Thyroid gland (tissue), 7 donors: ENCODE measurements around a stretch of chr5.

GRCh38 chr5:39211570-39212270 lies 7.6 kb downstream of the FYB1 start:
- PRO-cap, 2 experiments = no peak in any of the 2 experiments
- RAMPAGE, long total RNA, 5 experiments = no peak in any of the 5 experiments

- PRO-cap, 2 experiments = peak in 1 of 2 experiments; most common plus-strand start chr5:39415415 (in 1)
- RAMPAGE, long total RNA, 5 experiments = no peak in any of the 5 experiments
Observed at GRCh38 chr5:39415021-39415546, 9.7 kb downstream of the DAB2 start.

DNA sequence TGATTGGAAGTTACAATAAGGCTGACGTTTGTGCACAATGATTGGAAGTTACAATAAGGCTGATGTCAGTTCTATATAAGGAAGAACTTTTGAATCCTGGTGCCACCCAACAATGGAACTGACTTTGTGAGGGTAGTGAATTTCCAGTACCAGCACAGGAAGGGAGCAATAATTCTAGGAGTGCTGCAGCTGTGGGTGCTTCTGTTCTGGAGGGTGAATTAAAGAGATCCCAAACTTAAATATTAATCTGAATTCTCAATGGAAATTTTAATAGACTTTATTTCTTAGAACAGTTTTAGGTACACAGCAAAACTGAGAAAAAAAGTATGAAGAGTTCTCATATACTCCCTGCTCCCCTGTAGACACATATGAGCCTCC lies 95.5 kb upstream of the PTGER4 start:
- PRO-cap, 2 experiments = no peak in any of the 2 experiments
- RAMPAGE, long total RNA, 5 experiments = no peak in any of the 5 experiments

DNA sequence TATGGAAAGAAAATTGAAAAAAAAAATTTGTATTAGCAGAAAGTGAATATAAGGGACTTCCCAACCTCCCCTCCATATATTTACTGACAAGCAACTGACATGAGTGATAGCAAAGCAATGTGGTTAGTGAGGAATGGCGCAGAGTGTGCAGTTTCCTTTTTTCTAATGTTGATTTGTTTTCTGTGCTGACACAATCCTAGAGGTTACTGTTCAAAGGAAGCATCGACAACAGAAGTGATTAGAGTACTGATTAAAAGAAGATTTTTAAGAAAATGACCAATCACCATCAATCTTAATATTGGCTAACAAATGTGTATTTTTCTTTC lies 1.7 kb upstream of the PTGER4 start:
- PRO-cap, 2 experiments = no peak in any of the 2 experiments
- RAMPAGE, long total RNA, 5 experiments = no peak in any of the 5 experiments

DNA sequence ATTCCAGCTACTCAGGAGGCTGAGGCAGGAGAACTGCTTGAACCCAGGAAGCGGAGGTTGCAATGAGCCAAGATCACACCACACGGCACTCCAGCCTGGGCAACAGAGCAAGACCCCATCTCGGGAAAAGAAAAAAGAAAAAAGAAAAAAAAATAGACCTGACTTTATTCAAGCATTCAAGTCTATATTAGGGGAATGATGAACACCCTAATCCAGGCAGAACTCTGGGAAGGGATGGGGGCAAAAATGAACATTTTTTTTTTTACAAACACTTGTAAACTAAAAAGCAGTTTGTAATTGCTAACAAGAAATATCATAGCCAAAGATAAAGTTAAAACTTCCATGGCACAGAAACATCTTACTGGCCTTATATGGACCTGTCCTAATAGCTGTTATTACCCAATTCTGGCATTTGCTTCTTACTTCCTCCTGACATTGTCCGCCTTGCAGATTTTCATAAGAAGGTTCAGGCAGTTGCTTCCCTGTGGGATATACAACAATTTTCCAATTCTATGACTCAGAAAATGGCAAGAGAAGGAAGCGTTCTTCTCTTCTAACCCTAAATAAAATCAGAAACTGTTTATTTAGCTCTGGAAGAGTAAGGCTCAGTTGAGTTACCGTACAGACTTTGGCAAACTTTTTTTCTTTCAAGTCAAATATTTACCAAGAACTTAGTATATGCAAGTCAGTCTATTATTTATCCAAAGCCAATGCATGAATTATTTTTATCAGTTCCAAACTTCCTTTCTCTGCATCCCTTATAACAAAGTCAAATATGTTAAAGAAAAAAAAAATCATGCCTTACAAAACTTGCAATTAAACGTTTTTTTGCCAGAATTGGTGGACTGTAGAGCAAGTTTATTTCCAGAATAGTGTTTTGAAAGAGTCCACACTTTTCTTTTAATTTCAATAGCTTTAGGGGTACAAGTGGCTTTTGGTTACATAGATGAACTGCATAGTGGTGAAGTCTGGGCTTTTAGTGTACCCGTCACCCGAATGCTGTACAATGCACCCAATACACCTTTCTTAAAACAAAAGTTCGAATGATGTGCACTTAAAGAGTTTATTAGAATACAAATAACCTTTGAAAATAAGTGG lies 1.6 kb downstream of the PRKAA1 start:
- PRO-cap, 2 experiments = peak in 1 of 2 experiments; most common plus-strand start position 520 of the sequence (in 1)
- RAMPAGE, long total RNA, 5 experiments = no peak in any of the 5 experiments

DNA sequence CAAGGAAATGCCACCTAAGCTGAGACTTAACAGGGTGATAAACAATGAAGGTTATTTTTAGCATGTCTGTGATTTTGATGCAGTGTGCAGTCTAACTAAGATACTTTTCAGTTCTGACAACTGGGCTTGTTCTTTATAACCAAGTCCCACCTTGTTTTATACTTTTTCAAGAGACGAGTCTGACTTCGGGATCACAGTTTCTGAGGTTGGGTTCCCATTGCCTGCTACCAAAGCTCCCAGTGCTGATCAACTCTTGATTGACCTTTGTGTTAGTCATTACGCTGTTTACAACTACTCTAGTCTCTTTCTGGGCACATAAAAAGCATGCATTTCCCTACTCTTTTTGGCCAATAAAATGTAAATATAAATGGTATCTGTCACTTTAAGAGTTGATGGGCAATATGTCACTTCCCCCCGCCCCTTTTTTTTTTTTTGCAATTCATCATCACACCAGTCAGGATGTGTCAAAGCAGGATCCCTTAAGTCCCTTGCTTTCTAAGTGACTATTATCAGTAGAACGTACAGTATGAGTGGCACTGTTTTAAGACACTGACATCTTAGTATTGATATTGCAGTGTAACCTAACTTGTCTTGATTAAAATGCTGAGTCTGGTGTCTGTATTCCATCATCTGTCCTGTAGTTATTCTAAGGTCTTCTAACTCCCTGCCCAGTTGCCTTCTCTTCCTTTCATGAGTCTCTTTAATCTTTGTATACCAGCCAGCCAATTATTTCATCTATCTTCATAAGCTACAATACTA lies 31.3 kb downstream of the C6 start:
- PRO-cap, 2 experiments = no peak in any of the 2 experiments
- RAMPAGE, long total RNA, 5 experiments = no peak in any of the 5 experiments

DNA sequence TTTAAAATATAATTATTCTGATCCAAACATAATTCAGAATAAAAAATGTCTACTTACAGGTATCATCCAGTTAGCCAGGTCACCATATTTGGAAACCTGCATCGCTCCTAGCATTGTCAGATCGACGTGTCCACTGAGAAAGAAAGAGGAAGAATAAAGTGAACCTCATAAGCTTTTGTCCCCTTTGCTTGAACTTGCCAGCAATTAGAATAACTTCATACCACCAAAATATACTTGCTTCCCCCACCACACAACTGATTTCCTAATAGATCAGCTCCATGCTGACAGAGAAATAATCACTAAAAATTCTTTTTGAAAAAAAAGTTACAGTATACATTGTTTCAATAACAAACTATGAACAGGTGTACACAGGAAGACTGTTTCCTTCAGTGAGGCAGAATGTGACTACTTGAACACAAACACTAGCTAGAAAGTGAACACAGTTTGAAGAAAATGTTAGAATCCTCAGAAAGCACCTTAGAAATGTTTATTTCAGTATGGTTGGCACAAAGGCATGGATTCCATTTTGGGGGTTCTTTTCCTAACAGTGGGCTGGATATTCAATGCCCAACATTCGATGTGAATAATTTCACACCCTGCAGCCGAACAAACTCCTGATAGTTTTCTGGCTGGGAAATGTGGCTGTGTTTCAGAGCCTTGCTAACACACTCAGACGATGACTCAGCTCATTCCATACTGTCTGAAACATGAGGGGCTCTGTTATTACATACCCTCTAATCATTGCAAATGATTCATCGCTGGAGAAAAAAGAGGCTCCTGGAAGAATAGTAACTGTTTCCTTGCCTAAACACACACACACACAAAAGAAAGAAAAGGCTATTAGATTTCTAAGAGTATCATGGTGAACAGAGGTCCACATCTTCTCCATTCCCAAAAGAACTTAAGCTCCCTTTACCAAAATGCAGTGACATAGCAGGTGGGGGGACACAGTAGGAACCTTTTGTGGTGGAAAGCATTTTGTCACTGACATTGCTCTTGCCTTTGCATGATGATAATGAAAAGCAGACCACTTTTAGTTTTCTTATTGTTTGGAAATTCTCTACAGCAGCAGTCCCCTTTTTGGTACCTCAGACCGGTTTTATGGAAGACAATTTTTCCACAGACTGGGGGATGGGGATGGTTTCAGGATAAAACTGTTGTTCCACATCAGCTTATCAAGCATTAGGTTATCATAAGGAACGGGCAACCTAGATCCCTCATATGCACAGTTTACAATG lies 75.9 kb downstream of the OXCT1 start:
- PRO-cap, 2 experiments = peak in 1 of 2 experiments; most common plus-strand start position 851 of the sequence (in 1); most common minus-strand start position 625 of the sequence (in 1)
- RAMPAGE, long total RNA, 5 experiments = no peak in any of the 5 experiments

DNA sequence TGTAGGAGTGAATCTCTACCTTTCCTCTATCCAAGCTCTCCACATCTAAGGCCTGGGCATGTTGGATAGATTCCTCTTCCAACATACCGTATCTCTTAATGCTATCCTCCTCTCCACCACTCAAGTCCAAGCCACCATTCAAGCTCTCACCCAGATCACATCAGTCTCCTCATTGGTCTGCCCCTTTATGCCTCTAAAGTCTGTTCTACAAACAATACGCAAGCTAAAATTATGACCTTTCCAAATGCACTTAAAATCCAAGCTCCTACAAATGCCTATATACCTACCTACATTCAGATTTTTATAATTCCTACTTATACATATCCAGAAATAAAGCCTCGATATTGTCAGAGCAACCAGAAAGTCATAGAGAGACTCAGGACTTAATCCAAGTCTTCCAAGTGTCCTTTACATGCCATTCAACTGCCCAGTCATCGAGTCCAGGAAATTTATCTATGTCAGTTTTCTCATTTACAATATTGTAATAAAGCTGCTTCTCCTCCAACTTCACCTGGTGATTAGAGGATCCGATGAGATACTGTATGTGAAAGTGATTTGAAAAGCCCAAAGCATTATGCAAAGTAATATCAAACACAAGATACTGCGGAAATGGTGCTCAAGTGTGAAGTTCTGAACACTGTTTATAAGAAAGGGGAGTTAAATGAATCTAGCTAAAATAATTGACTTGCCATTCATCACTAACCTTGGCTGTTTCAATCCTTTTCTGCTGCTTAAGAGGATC lies 43.1 kb downstream of the OXCT1 start:
- PRO-cap, 2 experiments = no peak in any of the 2 experiments
- RAMPAGE, long total RNA, 5 experiments = no peak in any of the 5 experiments

- PRO-cap, 2 experiments = peak in 2 of 2 experiments; most common plus-strand start chr5:41869473 (in 1)
- RAMPAGE, long total RNA, 5 experiments = no peak in any of the 5 experiments
Observed at GRCh38 chr5:41869081-41869541, 1.1 kb downstream of the OXCT1 start.

DNA sequence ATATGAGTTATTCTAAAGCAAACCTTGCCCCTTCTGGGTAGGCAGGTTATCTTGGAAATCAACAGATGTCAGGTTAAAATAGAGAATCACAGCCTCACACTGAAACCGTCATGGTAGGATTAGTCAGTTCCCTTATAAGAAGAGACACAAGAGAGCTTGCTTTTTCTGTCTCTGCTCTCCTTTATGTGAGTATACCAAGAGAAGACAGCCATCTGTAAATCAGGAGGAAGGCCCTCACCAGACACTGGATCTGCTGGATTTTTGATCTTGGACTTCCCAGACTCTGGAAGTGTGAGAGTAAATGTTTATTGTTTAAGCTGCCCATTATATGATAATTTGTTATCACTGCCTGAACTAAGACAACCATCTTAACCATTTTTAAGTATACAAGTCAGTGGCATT lies 58.8 kb upstream of the GHR start:
- PRO-cap, 2 experiments = no peak in any of the 2 experiments
- RAMPAGE, long total RNA, 5 experiments = no peak in any of the 5 experiments

- PRO-cap, 2 experiments = peak in 1 of 2 experiments; most common plus-strand start chr5:42493386 (in 1)
- RAMPAGE, long total RNA, 5 experiments = no peak in any of the 5 experiments
Observed at GRCh38 chr5:42493134-42493450, 69.9 kb downstream of the GHR start.

GRCh38 chr5:42543705-42544215 lies 120.5 kb downstream of the GHR start:
- PRO-cap, 2 experiments = no peak in any of the 2 experiments
- RAMPAGE, long total RNA, 5 experiments = no peak in any of the 5 experiments

DNA sequence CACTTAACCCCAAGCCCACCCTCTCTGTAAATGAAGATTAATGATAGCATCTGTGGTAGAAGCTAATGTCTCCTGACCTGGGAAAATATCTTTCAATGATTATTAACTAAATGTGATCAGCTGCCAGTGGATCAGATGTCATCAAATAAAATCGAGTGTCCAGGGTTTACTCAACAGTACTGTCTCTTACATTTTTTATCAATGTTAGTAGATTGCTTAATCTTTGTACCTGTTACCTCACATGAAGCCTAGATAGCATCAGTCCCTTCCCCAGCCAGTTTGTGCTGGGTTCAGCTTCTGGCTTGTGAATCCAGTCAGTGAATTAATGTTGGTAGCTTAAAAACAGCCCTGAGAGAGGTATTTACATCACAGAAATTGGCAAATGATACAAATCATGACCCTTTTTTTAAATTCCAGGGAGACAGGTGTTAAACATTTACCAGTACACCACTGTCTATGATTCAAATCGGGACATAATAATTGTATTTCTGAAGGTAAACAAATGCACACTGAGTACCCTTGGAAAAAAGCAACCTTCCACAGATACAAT lies 134.5 kb downstream of the GHR start:
- PRO-cap, 2 experiments = no peak in any of the 2 experiments
- RAMPAGE, long total RNA, 5 experiments = no peak in any of the 5 experiments

DNA sequence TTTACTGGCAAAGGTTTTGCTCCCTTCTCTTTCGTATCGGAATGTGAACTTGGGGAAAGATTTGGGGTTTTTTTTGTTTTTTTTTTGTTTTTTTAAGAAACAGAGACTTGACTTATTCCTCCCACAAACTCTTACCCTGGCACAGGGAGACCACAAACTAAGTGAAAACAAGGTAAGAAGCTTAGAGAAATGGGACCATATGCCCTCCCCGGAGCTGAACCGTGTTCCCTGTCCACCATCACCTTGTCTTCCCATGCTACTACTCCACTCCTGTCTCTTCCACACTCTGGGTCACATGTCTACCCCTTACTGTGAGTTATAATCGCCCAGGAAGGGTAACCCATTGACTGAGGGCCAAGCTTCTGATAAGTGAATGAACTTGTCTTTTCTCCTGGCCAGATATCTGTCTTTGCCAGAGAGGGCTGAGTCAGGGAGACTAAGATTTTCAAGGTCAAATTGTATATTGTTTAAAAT lies 164.4 kb downstream of the GHR start:
- PRO-cap, 2 experiments = no peak in any of the 2 experiments
- RAMPAGE, long total RNA, 5 experiments = no peak in any of the 5 experiments

GRCh38 chr5:42620581-42621559 lies 135.7 kb upstream of the CCDC152 start:
- PRO-cap, 2 experiments = no peak in any of the 2 experiments
- RAMPAGE, long total RNA, 5 experiments = no peak in any of the 5 experiments

DNA sequence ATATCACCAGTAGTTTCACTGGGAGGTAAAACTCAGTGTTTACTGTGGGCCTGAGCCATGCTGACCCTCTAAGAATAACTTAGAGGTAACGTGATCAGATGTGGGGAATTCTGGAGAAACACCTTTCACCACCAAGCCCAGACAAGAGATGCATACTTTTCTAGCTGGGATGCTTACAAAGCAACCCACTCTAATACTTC lies 129.9 kb upstream of the CCDC152 start:
- PRO-cap, 2 experiments = no peak in any of the 2 experiments
- RAMPAGE, long total RNA, 5 experiments = no peak in any of the 5 experiments

- PRO-cap, 2 experiments = no peak in any of the 2 experiments
- RAMPAGE, long total RNA, 5 experiments = no peak in any of the 5 experiments
Observed at GRCh38 chr5:42660570-42661311, 95.9 kb upstream of the CCDC152 start.

GRCh38 chr5:42734426-42735150 lies 22.0 kb upstream of the CCDC152 start:
- PRO-cap, 2 experiments = no peak in any of the 2 experiments
- RAMPAGE, long total RNA, 5 experiments = no peak in any of the 5 experiments

GRCh38 chr5:42881860-42882186 lies 70.1 kb upstream of the SELENOP start:
- PRO-cap, 2 experiments = no peak in any of the 2 experiments
- RAMPAGE, long total RNA, 5 experiments = no peak in any of the 5 experiments

DNA sequence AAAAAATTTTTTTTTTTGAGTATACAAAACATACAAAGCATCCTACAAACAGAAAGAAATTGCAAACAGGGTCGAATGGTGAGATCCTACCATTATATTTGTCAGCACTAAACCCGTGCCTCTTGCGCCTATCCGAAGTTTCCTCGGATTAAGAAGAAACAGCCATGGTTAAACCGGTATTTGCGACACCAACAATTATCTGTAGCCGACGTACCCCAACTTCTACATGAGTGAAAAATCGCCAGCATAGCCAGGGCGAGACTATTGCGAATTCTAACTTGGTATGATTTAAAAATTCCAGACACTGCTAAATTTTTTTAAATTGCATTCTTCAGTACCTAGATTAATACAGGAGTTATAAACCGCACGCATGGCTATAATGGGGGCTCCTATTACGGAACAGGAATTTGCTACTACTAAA lies 25.2 kb upstream of the ANXA2R start:
- PRO-cap, 2 experiments = peak in 1 of 2 experiments; most common plus-strand start position 341 of the sequence (in 1); most common minus-strand start position 145 of the sequence (in 1)
- RAMPAGE, long total RNA, 5 experiments = no peak in any of the 5 experiments